GM23248 (cell line): ENCODE data around the genes ZNF365 and REEP3.

DNA sequence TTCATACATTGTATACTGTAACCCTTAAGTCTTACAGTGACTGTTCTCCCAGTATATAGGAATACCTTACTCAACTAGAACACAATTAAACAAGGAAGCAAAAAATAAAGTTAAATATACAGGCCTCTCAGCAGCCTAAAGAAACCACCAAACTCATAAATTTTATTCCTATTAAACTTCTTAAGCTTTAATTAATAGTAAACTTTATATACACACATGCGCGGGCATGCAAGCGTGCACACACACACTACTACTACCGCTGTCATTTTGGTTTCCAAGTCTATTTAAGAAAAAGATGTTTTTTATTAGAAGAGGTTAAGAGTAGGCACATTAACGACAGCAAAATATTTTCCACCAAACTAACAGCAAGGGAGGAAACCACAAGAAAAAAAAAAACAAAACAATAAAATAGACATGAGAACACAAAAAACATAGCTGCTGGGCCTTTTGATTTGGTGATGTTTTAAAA lies 28.7 kb downstream of the RTKN2 start:
- RAMPAGE, long total RNA: no peak

GRCh38 chr10:62373838-62374831 lies at the start of gene ZNF365:
Gene ZNF365 (plus strand): TSS chr10:62374369.
- RAMPAGE, long total RNA: no peak

GRCh38 chr10:62384037-62384705 lies 10.0 kb downstream of the ZNF365 start:
- RAMPAGE, long total RNA: no peak

- RAMPAGE, long total RNA: no peak
These were observed 118.5 kb downstream of the ZNF365 start for GRCh38 chr10:62492776-62493029.

DNA sequence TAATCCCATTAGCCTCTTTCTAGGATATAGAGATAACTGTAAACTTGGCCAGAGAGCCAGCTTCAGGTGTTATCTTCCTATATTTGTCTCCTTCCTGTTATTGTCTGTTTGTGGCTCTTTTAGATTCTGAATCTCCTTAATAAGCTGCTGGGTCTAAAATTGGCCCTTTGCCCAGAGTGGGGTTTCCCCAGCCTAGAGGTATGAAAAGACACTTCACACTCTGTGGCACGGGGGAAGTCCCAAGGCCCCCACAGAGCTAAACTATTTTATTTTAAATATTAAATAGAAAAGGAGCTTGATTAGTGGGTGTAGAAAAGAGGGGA lies 25.1 kb upstream of the ADO start:
- RAMPAGE, long total RNA: no peak

GRCh38 chr10:62992342-62992706 lies 140.8 kb upstream of the NRBF2 start:
- RAMPAGE, long total RNA: no peak

GRCh38 chr10:63137302-63137638 lies 4.1 kb downstream of the NRBF2 start:
- RAMPAGE, long total RNA: no peak

GRCh38 chr10:63164835-63165248 lies 31.7 kb downstream of the NRBF2 start:
- RAMPAGE, long total RNA: no peak

DNA sequence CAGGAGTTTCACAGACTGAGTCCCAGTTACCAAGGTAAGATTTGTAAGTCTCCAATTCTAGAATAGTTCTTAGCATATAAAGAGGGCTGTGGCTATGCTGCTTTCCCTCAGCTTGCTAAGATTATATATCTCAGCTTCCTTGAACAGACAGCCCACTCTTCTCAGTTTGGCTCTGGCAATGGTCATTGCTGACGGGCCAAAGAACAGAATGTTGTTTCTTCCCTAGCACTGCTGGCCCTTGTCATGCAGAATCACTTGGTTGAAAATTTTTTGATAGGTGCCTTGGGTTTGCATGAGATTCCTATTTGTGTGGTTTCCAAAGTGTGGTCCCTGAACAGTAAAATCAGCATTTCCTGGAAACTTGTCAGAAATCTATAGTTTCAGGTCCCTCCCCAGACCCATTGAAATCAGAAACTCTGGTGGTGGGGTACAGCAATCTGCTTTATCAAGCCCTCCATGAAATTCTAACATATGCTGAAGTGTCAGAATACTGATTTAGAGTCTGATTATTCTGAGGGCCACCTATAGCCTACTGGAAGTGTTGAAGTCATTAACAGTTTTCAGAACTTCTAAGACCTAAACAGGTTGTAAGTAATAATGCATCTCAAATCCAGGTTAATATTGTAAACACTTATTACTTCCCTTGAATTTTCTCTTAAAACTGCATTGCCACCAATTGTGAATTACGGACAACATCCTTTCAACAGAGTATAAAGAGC lies 38.3 kb downstream of the NRBF2 start:
- RAMPAGE, long total RNA: no peak

DNA sequence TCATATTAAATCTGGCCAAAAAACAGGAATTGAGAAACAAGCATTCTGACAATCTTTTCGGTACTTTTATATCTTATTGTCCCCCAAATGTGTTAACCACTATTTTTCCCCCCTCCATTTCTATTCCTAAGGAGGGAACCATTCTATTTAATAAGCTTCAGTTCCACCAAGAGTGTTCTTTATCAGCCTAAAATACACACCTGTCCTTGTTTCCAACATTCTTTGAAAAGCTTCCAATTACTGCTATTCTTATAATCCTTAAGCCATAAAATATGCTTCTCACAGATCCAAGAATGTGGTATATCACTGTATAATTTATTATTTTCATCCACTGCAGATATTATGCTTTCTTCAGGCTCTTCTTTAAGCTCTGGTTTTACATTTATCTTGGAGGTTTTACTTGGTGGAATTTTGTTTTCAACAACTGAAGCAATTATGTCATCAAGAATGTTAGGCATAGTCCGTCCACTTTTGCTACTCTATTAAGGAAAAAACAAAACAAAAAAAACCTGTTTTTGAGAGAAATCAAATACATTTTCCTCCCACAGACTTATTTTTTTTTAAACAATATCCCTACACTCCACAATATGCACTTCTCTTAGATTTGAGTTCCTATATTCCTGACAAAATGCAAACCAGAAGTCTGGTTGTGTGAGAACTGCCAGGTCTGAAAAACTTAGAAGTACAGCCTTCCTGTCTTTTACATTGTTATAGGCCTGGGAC lies 56.0 kb downstream of the NRBF2 start:
- RAMPAGE, long total RNA: no peak

GRCh38 chr10:63319336-63320073 lies 146.3 kb downstream of the JMJD1C start:
- RAMPAGE, long total RNA: no peak

- RAMPAGE, long total RNA: no peak
These were observed 1.1 kb downstream of the JMJD1C start for GRCh38 chr10:63464775-63465018.

GRCh38 chr10:63486565-63487158 lies 20.9 kb upstream of the JMJD1C start:
- RAMPAGE, long total RNA: no peak

DNA sequence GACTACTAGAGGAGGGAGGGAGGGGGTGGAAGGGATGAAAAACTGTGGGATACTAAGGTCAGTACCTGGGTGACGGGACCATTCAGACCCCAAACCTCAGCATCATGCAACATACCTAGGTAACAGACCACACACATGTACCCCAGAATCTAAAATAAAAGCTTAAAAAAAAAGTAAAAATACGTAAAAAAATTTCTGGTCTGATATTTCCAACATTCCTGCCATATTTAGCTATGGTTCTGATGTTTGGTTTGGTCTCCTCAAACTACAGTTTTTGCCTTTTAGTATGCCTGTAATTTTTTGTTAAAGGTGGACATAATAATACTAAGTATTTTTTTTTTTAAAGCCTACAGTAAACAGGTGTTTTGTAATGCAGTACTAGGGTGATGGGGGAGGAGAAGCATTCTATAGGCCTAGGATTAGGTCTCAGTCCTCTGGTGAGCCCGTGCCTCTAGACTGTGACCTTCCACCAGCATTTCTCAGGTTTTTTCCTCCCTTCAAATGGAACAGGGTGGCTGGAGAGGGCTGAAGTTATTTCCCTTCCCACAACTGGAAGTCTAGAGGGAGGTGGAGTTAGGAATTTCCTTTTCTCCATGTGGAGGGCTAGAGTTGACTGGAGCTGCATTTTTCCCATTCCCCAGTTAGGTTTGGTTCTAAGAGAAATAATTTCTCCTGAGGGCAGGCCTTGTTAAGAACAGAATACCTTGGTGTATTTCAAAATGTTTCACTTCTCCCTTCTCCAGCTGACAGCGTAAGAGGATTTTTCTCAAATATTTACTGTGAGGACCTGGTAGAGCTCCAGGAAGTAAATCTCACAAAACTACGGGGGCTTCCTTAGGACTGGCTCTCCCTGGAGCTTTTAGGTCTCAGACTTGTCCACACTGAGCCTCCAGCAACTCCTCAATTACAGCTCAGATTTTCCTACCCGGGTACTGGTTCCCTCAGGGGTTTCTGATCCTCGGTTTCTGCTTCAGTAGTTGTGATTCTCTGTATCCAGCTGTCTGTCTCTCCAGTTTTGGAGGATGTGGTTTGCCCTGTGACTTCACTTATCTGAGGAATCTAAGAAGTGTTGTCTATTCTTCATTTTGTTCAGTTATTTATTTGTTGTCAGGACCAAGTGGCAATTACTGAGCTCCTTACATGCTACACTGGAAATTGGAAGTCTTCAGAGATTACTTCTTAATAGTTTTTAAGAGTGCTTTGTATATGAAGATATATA lies 6.2 kb upstream of the REEP3 start:
- RAMPAGE, long total RNA: no peak

DNA sequence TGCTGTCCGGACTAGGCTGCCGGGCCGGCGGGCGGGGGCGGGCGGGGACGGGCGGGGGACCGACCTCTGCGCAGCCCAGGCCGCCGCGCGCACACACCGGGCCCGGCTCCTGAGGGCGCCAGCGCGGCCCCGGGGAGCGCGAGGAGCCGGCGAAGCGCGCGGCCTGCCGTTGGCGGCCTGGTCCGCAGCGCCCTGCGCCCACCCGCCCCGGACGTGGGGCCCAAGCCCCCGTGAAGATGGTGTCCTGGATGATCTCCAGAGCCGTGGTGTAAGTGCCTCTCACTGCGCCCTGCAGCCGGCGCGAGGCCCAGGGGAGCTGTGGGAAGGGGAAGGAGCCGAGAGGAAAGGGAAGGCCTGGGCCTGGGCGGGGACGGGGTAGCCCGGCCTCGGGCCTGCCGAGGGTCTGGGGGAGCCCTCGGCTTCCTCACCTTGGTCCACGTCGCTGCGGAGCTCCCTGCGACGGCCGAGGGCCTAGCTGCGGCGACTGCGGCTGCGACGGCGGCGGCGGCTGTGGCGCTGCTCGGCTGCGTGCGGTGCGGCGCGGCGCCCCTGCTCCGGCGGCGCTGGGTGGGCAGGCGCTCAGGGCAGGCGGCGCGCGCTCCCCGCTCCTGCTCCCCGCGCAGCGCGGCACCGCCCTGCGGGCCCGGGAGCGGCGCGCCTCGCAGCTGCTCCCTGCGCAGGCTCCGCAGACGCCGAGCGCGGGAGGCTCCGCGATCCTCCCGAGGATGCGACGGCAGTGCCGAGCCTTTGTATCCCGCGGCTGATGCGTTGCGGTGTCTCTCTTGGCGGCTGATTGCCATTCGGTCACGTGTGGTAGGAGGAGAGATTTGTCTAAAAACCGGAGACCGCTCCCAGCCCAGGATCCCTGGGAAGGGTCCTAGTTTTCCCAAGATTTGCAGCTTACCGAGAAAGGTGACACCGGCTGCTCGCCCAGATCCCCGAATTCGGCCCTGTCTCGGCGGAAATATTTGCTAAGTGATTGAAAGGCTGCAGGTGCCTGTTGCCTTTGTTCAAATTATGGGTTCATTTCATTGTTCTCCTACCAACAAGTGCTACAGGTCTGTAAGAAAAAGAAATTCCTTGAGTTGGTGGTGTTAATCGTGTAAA lies at the start of gene REEP3:
Gene REEP3 (plus strand): TSS at position 92 of the 1,107 bp plus-strand sequence.
- RAMPAGE, long total RNA: no peak

- RAMPAGE, long total RNA: no peak
These were observed 1.1 kb downstream of the REEP3 start for GRCh38 chr10:63522417-63522668.

DNA sequence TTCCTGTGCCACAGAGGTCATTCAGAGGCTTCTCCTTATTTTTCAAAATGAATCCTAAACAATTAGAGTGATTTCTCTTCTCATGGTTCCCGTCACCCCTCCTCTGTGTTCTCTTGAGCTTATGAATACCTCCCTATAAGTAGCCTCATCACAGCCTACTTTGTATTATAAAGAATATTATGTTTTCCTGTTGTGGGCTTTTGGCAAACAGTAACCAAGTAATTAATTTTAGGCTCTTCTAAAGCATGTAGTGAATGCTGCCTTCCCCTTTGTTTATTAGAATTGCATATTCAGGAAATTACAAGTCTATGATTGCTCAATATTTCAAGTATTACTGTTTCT lies 179.5 kb downstream of the REEP3 start:
- RAMPAGE, long total RNA: no peak

- RAMPAGE, long total RNA: no peak
These were observed 185.9 kb downstream of the REEP3 start for GRCh38 chr10:63707097-63707505.

DNA sequence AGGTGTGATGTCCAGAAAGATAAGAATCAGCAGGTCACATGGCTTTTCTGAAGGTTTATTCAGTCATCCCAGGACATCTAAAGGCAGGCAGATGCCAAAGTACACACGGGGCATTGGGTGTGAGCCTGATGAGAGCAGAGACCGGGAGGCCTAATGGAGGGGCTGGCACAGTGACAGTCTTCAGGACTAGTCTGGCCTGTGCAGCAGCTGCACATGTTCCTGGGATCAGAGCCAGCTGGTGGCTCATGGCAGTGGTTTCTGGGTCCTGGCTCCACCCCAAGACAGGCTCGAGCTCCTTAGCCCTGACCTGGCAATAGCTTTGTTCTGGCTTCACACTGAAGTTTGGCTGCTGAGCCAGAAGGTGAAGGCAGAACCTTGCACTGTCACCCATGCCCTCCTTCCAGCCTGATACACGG lies 191.1 kb downstream of the REEP3 start:
- RAMPAGE, long total RNA: no peak

- RAMPAGE, long total RNA: no peak
These were observed 1355.4 kb upstream of the LRRTM3 start for GRCh38 chr10:65570090-65571137.